Natural killer cell (primary cell): ENCODE results near the genes TUBA3C and FGF9.

DNA sequence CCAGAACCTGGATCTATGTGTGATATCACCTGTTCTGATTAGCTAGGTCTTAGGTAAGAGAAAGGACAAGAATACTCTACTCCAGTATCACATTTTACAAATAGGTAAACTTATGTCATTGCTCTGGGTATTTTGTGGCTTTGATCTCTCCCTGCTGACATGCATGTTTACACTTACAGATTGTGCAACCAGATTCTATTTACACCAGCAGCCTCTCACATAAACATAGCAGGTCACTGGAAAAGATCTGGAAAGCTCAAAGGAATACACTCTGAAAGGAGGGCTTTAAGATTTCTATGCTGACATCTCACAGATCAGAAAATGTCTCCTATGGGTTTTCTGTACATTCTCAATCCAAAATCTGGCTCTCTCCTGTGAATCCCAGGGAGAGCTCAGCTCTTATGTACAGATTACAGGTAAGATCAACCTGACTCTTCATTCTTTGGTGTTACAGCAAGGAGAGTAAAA, 691.7 kb downstream of the TUBA3C start:
- PRO-cap, result no peak

GRCh38 chr13:19153967-19154400, 27.6 kb downstream of the TUBA3C start:
- PRO-cap, result no peak

DNA sequence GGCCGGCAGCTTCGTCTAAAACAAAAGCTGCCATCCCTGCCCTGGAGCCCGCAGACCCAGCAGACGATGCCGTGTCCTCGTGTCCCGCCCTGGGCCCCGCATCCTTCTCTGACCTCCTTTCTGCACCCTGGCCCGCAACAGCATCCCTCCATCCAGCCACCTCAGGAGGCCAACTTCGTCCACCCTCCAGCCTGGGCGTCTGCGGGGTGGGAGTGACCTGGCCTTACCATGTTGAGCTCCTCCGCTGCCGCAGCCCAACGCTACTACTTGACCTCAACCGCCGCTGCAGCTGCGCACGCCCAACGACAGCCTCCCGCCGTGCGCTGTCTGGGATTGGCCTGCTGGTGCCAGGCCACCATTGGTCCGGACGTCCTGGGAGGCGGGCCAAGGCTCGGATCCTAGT, at the start of gene TUBA3C:
TUBA3C (minus strand) TSS at position 307 of the 403 bp plus-strand sequence.
- PRO-cap, result no peak

GRCh38 chr13:19243852-19244307, 62.3 kb upstream of the TUBA3C start:
- PRO-cap, result no peak

DNA sequence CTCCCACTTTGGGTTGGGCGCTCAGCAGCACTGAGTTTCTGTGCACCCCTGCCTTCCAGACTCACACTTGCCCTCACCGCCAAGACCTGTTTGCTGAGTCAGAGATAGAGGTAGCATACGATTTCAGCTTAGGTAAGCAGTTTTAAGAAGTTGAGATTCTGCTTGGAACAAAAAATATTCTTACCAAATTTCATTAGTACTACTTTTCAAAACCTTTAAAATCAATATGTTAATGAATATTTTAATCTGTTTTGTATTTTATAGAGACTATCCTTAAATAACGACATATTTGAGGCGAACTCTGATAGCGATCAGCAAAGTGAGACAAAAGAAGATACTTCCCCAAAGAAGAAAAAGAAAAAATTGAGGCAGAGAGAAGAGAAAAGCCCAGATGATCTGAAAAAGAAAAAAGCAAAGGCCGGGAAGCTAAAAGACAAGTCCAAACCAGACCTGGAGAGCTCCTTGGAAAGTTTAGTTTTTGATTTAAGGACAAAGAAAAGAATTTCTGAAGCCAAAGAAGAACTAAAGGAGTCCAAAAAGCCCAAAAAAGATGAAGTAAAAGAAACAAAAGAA, 12.8 kb downstream of the MPHOSPH8 start:
- PRO-cap, result no peak

GRCh38 chr13:19910326-19910736, 46.9 kb upstream of the ZMYM5 start:
- PRO-cap, result no peak

- PRO-cap, result no peak
These were observed 63.8 kb downstream of the CRYL1 start for GRCh38 chr13:20461787-20462355.

- PRO-cap, result no peak
These were observed 9.1 kb downstream of the IL17D start for GRCh38 chr13:20712500-20713108.

DNA sequence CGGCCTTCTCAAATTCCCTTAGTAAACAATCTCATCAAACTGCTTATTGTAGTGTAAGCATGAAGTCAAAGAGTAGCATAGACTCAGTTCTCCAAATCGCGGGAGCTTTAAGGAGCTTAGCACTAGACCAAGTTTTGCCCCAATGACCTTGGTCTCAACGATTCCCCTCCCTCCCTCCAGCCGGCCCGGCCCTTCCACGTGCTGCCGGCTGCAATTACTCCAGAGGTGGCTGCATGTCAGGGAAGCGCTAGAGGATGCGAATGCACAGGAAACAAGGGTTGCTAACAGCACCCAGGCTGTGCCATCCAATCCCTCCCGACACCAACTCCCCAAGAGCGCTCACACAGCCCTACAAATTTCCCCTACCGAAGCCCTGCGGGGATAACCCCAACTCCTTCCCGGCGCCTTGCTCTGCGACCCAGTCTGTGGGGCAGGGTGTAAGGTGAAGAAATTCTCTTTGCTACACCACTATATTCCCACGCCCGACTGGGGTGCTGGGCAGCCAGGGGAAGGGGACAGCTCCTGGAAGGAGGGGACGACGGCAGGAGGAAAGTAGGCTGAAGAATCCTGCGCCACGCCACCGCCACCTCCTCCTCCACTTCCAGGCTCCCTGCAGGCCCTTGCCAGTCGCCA, 476 bp downstream of the XPO4 start:
- PRO-cap, result no peak

DNA sequence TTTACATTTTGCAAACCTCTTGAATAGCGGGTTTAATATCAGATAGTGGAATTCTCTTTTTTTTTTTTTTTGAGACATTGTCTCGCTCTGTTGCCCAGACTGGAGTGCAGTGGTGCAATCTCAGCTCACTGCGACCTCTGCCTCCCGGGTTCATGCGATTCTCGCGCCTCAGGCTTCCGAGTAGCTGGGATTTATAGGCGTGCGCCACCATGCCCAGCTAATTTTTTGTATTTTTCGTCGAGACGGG, 40.4 kb upstream of the XPO4 start:
- PRO-cap, result no peak

- PRO-cap, result no peak
These were observed 44.6 kb downstream of the LATS2 start for GRCh38 chr13:21016676-21017214.

GRCh38 chr13:21032928-21033931, 28.2 kb downstream of the LATS2 start:
- PRO-cap, result no peak

DNA sequence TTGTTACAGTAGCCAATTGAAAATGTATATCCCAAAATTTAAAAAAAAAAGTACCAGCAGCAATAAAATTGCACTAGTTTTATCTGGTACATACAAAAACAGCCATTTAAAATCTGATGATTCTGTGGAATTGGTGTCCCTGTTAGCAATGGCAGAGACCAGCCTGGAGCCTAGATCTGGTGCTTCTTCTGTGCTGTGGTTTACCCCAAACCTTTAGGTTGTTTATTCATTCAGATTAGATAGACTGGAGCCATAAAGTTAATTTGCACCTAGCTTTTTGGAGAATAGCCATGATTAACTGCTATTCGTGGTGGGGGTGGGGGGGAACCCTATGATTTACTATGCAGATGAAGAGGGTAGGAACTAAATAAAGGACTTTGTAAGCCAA, 8.5 kb downstream of the SAP18 start:
- PRO-cap, result no peak

DNA sequence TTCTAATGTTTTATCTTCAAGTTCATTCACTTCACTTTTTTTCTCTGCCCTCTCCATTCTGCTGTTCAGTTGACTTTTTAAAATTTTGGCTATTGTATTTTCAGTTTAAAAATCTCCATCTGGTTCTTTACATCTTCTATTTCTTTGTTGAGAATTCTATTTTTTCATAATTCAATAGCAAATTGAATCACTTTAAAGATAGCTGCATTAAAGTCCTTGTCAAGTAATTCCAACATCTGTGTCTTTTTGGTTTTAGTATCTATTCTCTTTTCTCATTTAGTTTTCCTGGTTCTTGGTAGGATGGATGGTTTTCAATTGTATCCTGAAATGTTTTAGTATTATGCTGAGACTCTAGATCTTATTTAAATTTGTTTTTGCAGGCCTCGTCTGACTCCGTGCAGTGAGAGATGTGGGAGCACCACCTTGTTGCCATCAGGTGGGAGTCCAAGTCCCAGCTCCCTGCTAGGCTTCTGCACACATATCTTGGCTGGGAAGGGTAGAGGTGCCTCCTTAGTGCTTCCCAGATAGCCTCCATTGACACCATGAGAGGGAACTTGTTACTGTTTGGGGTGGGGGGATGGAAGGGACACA, 29.2 kb downstream of the ZDHHC20 start:
- PRO-cap, result no peak

DNA sequence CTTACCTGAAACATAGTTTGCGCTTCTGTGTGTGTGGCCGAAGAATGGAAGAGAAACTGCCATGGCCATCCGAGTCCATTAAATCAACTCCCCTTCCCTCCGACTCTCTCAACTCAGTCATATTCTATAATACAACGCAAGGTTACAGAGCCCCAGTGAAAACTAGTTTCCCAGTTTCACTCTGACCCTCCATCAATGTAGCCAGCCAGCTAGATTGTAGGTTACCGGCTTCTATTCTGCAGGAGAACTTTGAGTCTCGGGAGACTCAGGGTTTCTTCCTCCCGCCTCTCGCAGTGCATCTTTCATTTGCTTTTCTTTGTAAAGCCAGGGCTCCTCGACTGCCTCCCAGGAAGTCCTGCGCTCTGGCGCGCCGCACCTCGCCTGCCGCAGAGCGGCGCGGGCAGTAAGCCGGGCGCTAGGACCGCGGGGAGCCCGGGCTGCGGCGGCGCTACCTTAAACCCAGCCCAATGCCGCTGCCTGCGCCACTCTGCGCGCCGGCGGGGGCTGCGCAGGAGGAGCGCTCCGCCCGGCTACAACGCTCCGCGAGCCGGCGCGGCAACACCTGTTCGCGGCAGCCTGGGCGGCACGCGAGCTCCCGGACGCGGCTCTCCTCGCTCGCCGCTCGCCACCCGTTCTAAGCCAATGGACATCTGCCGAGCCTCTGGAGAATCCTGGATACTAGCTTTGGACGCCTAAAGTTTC, at the start of gene FGF9:
FGF9 (plus strand) TSS at position 482 of the 702 bp plus-strand sequence.
- PRO-cap, result bidirectional peak, plus-strand start at position 485 of the sequence, minus-strand start at position 364 of the sequence

- PRO-cap, result no peak
These were observed 462 bp downstream of the FGF9 start for GRCh38 chr13:21671294-21671775.

GRCh38 chr13:22745154-22745437, 435.7 kb upstream of the SGCG start:
- PRO-cap, result no peak

DNA sequence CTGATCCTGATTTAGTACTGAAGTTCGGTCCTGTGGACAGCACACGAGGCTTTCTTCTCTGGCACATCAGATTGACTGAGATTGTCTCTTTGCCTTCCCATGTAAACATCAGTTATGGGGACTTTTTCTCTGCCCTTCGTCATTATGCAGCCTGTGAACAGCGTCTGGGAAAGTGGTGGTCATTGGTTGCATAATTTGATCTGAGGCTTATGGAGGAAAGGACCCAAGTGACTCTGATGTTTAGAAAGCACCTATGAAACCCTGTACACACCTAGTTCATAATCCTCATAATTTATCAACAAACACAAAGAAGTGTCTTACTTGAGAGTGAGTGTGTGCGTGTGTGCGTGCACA, 264.5 kb upstream of the SGCG start:
- PRO-cap, result no peak

- PRO-cap, result no peak
These were observed 102.5 kb downstream of the SACS start for GRCh38 chr13:23330773-23331563.

DNA sequence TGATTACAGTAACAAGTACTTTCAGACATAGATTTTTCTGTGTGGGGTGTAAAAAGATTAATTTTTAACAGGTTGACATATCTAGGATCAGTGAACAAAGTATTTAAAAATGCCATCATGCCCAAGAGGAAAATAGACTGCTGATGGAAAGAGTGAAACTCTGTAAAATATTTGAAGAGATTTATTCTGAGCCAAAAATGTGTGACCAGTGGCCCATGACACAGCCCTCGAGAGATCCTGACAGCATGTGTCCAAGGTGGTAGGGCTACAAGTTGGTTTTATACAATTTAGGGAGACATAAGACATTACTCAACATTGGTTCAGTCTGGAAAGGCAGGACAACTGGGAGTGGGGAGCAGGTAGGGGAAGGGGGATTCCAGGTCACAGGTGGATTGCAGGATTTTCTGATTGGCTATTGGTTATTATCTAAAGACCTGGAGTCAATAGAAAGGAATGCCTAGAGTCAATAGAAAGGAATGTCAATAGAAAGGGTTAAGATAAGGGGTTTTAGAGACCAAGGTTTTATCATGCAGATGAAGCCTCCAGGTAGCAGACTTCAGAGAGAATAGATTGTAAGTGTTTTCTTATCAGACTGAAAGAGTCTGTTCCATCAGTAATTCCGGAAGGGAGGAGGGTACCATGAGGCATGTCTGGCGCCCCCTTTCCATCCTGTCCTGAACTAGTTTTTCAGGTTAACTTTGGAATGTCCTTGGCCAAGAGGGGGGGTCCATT, 29.1 kb downstream of the TNFRSF19 start:
- PRO-cap, result no peak